ENCODE data around the genes HSH2D, FAM32A, SLC35E1 and SMIM7.

GRCh38 chr19:15643268-15643736, 2.6 kb downstream of the CYP4F3 start:
- PRO-cap = no peak
- RAMPAGE, long total RNA = no peak

DNA sequence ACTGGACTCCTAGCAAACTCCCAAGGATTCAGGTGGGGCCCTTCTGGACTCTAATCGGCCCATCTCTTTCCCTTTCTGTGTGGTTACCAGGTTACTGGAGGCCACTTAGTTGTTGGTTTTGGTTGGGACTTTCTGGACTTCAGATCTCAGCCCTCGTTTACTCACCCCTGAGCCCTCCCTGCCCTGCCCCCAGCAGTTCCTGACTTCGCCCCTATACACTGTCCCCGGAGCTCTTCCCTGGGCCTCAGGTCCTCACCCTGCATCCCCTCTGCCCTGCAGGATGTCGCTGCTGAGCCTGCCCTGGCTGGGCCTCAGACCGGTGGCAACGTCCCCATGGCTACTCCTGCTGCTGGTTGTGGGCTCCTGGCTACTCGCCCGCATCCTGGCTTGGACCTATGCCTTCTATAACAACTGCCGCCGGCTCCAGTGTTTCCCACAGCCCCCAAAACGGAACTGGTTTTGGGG, 395 bp downstream of the CYP4F12 start:
- PRO-cap = no peak
- RAMPAGE, long total RNA = no peak

- PRO-cap = no peak
- RAMPAGE, long total RNA = no peak
Observed at GRCh38 chr19:15701970-15703026, 25.5 kb upstream of the OR10H2 start.

GRCh38 chr19:15779799-15780367, 7.6 kb upstream of the OR10H5 start:
- PRO-cap = no peak
- RAMPAGE, long total RNA = no peak

DNA sequence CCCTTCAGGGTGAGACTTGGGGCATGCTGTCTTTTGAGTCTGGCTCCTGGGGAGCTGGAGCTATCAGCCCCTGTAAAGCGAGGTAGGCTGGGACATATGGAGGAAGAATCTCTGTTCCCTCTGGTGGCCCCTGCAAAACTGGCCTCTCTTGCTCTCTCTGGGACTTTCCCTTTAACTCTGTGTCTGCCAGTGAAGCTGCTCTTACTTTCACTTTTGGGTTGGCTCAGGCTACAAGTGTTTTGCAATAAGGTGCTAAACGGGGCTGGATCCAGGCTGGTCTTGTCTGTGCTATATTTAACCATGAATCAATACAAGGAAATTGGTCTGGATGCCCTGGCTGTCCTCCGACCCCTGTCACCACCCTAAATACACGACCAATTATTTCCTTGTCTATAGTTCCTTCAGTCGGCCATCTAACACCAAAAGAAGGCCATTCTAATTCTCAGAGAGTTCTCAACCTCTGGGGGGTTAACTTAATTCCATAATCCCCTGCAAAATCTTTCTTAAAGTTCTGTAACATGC, 53.2 kb downstream of the OR10H4 start:
- PRO-cap = no peak
- RAMPAGE, long total RNA = no peak

DNA sequence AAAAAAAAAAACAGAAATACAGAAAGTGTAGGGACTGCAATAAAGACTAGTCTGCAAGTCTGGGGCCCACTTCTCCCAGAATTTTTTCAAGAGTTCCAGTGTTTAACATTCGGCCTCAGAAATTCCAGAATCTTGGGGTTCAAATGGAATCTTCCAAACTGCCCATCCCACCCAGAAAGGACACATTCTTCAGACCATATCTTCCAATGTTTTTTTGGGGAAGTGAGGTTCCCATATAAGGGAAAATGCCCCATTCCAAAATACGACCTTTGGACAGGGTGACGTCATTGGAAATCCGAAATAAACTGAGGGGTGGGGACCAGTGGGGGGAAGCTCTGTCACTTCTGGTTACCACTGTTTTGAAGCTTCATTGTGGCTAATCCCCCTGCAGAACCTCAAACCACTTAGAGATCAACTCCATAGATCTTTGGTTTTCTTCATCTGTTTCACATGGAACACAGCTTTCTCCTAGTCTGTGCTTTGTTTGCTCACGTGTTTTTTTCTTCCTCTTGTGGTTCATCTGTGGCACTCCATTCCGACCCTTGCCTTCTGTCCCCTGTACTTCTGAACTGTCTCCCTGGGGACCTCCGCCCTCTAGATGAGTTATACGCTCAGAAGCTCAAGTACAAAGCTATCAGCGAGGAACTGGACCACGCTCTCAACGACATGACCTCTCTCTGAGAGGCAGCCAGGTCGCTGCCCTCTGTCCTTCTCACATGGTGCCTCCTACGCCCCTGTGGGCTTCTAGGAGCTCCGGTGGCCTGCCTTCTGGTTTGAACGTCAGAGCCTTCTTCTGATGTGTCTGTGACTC, 16.8 kb upstream of the RAB8A start:
- PRO-cap = no peak
- RAMPAGE, long total RNA = no peak

- PRO-cap = no peak
- RAMPAGE, long total RNA = no peak
Observed at GRCh38 chr19:16143334-16144072, at the start of gene HSH2D. TSS of gene HSH2D (plus strand) at chr19:16143685.

GRCh38 chr19:16184909-16185651, at the start of gene FAM32A:
TSS of gene FAM32A (plus strand) at chr19:16185410.
- PRO-cap = no peak
- RAMPAGE, long total RNA = start-site peak on the plus strand at chr19:16185410-16185443, 1,050 and 790 reads in 2 replicates

DNA sequence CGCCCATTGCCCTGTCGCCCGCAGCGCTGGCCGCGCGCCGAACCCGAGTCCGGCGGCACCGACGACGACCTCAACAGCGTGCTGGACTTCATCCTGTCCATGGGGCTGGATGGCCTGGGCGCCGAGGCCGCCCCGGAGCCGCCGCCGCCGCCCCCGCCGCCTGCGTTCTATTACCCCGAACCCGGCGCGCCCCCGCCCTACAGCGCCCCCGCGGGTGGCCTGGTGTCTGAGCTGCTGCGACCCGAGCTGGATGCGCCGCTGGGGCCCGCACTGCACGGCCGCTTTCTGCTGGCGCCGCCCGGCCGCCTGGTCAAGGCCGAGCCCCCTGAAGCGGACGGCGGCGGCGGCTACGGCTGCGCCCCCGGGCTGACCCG, 553 bp downstream of the KLF2 start:
- PRO-cap = no peak
- RAMPAGE, long total RNA = no peak

GRCh38 chr19:16331140-16331566, 6.5 kb downstream of the KLF2 start:
- PRO-cap = no peak
- RAMPAGE, long total RNA = no peak

DNA sequence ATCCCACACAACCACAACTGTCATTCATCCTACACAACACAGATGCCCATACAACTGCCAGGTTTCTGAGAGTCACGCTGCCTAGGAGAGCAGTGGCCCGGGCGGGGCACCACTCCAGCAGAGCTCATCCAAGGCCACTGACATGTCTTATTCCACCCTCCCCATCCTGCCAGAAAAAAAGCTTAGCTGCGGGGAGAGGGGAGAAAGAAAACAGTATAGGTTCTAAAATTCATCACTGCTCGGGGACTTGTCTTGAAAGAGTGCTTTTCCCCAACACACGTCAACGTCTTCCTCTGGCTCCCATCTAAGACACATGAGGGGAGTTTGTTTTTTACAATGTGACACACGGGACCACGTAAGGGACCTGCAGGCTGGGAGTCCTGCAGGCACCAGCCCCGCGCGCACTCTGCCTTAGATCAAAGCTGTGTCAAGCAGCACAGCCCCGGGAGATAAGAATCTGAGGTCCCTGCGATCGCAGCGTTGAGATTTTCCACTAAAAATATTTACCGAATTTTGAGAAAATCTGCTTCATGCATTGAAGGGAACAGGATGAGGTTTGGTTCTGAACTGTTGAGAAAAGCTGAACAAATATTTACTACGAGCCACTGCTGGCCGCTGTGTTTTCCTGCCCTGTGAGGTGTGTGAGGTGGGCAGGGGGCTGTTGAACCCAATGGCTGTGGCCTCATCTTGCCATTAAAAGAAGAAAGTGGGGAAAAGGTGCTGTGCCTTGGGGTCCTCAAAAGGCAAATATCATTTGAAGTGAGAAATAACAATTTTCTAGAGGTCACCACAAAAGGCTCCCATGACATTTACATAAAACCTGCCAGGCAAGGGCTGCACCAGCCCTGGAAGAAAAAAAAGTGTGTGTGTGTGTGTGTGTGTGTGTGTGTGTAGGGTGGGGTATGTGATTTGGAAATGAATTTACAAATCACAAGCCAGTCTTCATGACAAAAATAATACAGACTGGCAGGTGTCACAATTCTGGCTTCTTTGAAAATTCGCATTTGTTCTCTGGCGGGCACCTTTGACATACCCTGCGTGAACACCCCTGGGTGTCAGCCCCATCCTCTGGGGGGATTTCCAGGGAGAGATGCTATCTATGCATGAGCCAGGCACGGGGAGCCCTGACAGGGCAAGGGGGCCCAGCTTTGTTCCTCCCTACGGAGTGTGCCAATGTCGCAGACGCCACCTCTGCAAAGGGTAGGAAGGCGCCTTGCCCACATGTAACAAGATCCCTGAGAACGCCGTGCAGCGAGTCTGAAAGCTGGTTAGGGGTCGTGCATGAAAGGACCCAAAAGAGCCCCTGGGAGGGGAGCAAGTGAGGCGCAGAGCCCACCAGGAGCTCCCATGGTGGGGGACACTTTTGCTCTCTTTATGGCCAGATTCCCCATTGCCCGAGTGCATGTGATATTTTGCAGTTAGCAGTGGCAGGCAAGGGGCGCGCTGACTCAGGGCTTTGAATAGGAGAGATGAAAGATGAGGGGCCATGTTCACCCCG, 44.7 kb downstream of the KLF2 start:
- PRO-cap = no peak
- RAMPAGE, long total RNA = no peak

GRCh38 chr19:16404333-16405041, 67.3 kb downstream of the EPS15L1 start:
- PRO-cap = no peak
- RAMPAGE, long total RNA = no peak

GRCh38 chr19:16416497-16417444, 55.0 kb downstream of the EPS15L1 start:
- PRO-cap = no peak
- RAMPAGE, long total RNA = no peak

- PRO-cap = no peak
- RAMPAGE, long total RNA = no peak
Observed at GRCh38 chr19:16481371-16481570, 9.5 kb upstream of the EPS15L1 start.

GRCh38 chr19:16560050-16560469, 12.2 kb downstream of the SLC35E1 start:
- PRO-cap = no peak
- RAMPAGE, long total RNA = no peak

GRCh38 chr19:16572256-16572793, at the start of gene SLC35E1:
TSS of gene SLC35E1 (minus strand) at chr19:16572415.
- PRO-cap = unidirectional peak, plus-strand start at chr19:16572550
- RAMPAGE, long total RNA = no peak

DNA sequence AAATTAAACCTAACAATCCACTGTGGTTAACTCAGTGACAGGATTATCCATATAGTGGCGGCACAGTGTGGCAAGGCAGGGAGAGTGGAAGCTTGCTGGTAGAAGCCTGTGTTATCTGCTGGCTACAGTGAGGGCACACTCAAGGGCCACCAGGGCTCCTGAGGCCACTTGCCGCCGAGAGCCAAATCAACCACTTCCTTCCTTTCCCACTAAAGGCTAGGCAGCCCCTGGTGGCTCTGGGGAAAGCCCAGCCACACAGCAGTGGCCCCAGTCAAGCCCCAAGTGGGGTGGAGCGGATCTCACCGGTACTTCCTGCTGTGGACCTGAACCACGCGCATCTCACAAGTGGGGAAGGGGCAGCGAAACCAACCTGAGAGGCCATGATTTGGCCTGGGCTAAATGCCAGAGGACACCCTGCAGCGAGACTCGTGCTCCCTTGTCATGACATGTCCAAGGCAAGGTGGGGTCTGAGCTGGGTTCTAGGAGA, 21.9 kb upstream of the SLC35E1 start:
- PRO-cap = no peak
- RAMPAGE, long total RNA = no peak

GRCh38 chr19:16607243-16607561, 20.8 kb downstream of the MED26 start:
- PRO-cap = no peak
- RAMPAGE, long total RNA = no peak

DNA sequence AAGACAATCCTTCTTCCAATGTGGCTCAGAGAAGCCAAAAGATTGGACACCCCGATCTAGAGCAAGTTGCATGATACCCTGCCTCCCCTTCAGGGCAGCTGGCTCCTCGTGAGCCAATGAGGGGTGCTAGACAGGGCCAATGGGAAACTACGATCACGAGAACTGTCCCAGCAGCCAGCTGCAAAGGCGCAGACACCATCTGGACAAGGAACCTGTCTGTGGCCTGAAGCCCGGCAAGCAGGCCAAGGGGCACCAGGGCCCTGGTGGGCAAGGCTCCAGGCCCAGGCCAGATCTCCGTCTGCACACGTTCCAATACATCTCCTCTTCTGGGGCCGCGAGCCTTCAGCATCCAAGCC, 20.2 kb downstream of the MED26 start:
- PRO-cap = no peak
- RAMPAGE, long total RNA = no peak

- PRO-cap = no peak
- RAMPAGE, long total RNA = start-site peak on the minus strand at chr19:16660113-16660142, 359 and 276 reads in 2 replicates
Observed at GRCh38 chr19:16659372-16660205, at the start of gene SMIM7. TSS of gene SMIM7 (minus strand) at chr19:16660144.